Heart (tissue), 3 donors: Measurements from ENCODE around the genes HBP1 and SLC26A4.

DNA sequence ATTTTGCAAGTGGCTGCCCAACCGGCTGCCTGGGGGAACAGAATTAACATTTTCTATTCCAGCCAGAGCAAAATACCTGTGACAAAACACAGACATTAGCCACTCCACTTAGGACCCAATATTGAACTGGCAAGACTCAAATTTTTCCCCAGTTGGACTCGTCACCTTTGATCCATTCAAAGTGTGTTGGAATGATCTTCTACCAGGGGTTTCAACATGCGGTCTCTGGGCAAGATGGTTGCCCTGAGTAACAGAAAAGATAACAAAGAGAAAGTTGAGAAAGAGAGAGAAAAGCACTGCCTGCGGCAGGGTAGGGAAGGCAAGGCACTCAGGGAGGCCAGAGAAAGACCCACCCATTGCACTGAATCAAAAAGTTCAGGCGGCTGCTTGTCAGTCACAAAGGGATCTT lies 174.9 kb upstream of the NAMPT start:
- RAMPAGE, long total RNA, 2 experiments, result no peak in any of the 2 experiments

- RAMPAGE, long total RNA, 2 experiments, result no peak in any of the 2 experiments
Measured at GRCh38 chr7:106530080-106530596, 130.8 kb downstream of the CCDC71L start.

GRCh38 chr7:106978321-106978942 lies 66.1 kb upstream of the PRKAR2B start:
- RAMPAGE, long total RNA, 2 experiments, result no peak in any of the 2 experiments

DNA sequence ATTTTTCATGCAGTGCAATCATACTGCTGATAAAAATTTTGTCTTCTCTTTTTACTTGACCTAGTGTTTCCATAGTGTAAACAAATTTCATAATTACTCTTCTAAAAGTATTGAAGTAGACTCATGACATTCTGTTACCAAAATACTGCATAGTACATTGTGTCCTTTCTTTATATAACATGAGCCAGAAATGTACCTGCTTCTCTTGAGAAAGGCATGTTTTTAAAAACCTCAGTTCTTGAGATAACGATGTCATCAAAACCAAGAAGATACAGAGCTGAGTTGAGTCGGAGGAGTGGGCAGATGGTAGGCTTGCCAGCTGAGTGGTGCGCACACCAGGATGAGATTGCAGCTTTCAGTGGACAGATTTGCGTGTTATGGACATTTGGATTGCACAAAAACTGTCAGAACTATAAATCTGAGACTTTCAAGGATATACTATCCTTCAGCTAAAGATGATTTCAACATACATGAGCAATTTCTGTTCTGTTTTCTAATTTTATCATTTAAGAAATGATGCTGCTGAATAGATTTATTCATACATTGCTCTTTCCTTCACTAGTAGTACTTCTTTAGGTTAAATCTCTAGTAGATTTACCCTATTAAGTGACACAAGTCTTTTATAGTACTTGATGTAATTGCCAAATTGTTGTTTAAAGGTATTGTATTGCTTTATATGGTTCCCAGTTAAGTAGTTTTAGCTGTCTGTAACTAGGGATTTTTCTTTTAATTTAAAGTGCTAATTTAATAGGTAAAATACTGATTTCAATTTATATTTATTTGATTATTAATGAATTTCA lies 25.0 kb downstream of the PRKAR2B start:
- RAMPAGE, long total RNA, 2 experiments, result no peak in any of the 2 experiments

GRCh38 chr7:107168857-107169628 lies at the start of gene HBP1:
HBP1 (plus strand) TSS chr7:107169003.
- RAMPAGE, long total RNA, 2 experiments, result start-site peak on the plus strand in 1 of 2 experiments, at chr7:107168983-107169005 at its widest, 2,019 reads per replicate

DNA sequence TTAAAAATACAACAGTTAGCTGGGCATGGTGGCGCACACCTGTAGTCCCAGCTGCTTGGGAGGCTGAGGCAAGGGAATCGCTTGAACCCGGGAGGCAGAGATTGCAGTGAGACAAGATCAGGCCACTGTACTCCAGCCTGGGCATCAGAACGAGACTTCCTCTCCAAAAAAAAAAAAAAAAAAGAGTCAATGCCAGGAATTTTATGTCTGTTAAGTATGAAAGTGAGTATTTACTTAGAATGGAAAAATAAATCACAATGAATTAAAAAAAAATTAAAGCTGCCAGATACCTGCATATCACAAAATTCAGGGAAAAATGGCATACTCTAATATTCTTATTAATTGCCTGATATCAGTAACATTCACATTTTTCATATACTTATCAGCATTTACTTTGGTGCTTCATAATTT lies 2.9 kb downstream of the HBP1 start:
- RAMPAGE, long total RNA, 2 experiments, result no peak in any of the 2 experiments

GRCh38 chr7:107172107-107172885 lies 3.5 kb downstream of the HBP1 start:
- RAMPAGE, long total RNA, 2 experiments, result no peak in any of the 2 experiments

DNA sequence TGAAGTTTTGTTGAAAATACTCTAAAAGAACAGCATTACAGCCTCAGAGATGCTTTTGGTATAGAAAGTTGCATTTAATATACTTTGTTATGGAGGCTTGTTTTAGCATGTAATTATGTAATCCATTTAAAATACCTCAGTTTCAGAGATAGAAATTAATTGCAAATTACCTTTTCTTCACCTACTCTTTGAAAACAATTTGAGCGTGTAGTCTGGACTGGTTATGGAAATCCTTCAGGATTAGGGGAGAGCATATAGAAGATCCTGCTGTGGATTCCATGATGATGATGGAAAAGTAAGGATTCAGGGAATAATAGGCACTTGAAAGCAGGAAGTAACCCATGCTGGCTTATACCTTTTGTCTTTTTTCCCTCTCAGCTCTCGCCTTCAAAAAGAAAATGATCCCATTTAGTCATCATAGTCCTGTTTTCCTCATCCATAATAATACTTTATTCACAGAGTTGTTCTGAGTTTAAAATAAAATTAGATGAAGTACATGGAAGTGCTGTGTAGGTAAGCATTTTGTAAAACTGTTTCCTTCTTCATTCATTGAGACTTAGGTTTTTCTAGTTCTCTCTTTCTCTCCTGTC lies 4.4 kb downstream of the HBP1 start:
- RAMPAGE, long total RNA, 2 experiments, result no peak in any of the 2 experiments

DNA sequence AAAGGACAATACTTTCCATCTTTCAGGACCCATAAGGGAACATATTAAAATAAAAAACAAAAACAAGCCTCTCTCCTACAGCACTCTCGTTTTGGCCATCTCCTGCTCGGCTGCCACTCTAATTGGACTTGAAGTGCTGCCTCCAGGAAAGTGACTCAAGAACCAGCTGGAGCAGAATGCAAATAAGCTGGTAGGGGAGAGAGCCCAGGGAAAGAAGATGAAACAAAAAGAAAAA lies 65.6 kb downstream of the HBP1 start:
- RAMPAGE, long total RNA, 2 experiments, result no peak in any of the 2 experiments

GRCh38 chr7:107475894-107476196 lies 6.0 kb downstream of the GPR22 start:
- RAMPAGE, long total RNA, 2 experiments, result no peak in any of the 2 experiments

- RAMPAGE, long total RNA, 2 experiments, result no peak in any of the 2 experiments
Measured at GRCh38 chr7:107479389-107479758, 9.5 kb downstream of the GPR22 start.

DNA sequence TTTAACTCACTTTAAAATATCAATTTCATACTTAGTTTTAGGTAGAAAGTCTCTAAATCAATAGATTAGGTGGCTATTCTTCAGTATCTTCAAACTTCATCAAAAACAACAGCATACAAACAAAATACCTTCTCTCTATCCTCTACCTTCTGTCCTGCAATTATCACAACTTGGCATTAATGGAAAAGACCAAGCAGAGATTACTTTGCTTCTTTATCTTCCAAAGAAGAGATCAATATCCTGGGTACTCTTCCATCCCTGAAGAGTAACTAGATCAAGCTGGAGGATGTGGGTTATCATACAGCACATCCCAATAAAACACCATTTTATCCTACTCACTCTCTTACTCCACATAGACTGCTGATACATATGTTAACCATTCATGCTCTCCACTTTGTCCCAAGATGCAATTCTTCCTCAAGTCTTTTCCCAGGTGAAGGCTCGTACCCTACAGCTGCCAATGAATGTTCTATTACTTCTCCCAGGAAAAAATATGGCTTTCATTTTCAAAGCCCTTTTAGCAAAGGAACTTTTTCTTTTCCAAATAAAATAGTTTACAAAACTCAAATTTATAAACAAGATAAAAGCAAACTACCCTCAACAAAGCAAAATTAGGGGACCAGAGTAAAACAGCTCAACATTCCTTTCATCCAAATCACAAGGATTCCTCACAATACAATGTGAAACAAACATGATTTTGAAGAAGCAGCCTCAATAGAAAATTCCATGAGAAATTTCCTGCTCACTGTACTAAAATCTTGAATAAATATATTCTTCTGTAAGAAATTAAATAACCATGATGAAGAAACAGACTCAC lies 21.4 kb downstream of the GPR22 start:
- RAMPAGE, long total RNA, 2 experiments, result no peak in any of the 2 experiments

DNA sequence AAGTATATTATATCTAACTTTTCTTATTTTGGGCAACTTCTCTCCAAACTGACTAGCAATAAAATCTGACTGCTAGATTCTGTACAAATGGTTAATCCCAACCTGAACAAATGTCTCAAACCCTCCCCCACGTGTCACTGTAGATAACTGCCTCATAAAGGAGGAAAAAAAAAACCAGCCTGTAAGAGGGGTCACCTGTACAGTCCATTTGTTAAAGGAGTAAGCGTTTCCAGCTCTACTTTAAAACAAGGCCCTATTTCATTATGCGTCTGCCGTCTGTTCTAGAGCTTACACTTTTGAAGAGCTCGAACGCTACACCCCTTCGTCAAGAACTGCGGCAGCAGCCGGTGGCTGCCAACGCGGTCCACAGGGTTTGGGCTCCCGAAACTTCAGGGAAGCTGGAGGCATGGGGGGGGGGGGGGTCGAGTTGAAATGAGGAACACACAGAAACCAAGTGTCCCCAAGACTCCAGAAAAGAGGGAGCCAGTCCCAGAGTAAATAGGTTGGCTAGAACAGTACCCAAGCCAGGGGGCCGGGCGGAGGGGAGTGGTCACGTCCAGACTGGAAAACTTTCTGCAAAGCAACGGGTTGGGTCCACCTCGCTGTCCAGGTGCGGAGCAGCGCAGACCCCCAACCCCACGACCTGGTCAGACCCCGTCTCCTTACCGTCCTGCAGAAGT lies 443 bp downstream of the COG5 start:
- RAMPAGE, long total RNA, 2 experiments, result no peak in any of the 2 experiments

GRCh38 chr7:107596851-107597430 lies 16.9 kb downstream of the BCAP29 start:
- RAMPAGE, long total RNA, 2 experiments, result no peak in any of the 2 experiments

DNA sequence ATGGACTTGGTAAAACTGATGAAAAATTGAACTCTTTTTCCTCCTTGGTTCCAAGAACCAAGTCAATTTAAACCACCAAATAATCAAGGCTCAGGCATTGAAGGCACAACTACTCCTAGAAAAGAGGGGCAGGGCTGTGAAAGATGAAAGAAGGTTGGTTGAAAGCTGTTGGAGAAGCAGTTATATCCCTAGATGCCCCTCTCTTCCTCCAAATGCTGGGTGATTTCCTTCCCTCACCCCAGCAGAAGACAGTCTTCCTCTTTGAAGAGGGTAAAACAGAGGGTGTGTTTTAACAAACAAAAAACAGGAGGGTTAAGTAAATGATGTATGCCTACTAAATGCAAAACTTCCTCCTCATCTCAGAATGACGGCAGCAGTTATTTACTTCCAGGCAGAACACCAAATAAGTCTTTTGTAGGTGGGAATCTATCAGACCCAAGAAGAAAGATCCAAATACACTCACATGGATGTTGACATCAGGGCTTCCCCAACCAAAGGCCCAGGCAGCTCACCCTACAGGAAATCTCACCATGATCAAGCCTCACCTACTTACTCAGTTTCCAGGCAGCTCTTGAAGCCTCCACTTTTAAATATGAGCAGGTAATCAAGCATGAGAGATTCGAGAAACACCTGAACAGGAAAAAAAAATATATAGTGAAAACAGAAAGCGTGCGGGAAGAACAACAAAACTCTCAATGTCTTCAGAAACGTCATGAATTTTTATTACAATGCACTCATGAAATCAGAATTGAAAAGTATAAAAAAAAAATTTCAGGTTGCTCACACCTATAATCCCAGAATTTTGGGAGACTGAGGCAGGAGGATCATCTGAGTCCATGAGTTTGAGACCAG lies 27.1 kb upstream of the SLC26A4 start:
- RAMPAGE, long total RNA, 2 experiments, result no peak in any of the 2 experiments

DNA sequence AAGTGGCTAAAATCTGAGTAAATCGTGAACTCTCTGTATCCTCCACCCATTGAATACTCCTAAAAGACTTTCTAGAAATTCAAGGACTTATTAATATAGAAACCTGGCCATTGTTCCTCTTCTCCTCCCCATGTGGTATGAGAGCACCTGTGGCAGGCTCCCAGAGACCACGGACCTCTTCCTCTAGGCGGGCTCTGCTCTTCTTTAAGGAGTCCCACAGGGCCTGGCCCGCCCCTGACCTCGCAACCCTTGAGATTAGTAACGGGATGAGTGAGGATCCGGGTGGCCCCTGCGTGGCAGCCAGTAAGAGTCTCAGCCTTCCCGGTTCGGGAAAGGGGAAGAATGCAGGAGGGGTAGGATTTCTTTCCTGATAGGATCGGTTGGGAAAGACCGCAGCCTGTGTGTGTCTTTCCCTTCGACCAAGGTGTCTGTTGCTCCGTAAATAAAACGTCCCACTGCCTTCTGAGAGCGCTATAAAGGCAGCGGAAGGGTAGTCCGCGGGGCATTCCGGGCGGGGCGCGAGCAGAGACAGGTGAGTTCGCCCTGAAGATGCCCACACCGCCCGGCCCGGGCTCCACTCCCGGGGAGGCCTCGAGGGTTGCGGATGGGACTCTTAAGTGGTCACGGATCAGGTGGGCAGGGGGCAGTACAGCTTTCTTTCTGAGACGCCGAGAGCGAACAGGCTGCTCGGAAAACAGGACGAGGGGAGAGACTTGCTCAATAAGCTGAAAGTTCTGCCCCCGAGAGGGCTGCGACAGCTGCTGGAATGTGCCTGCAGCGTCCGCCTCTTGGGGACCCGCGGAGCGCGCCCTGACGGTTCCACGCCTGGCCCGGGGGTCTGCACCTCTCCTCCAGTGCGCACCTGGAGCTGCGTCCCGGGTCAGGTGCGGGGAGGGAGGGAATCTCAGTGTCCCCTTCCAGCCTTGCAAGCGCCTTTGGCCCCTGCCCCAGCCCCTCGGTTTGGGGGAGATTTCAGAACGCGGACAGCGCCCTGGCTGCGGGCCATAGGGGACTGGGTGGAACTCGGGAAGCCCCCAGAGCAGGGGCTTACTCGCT lies at the start of gene SLC26A4:
Gene SLC26A4 (plus strand): TSS at position 505 of the 1,056 bp plus-strand sequence.
- RAMPAGE, long total RNA, 2 experiments, result no peak in any of the 2 experiments

- RAMPAGE, long total RNA, 2 experiments, result no peak in any of the 2 experiments
Measured at GRCh38 chr7:107880343-107880791, 10.6 kb upstream of the DLD start.

- RAMPAGE, long total RNA, 2 experiments, result no peak in any of the 2 experiments
Measured at GRCh38 chr7:107925649-107926587, 34.9 kb downstream of the DLD start.

DNA sequence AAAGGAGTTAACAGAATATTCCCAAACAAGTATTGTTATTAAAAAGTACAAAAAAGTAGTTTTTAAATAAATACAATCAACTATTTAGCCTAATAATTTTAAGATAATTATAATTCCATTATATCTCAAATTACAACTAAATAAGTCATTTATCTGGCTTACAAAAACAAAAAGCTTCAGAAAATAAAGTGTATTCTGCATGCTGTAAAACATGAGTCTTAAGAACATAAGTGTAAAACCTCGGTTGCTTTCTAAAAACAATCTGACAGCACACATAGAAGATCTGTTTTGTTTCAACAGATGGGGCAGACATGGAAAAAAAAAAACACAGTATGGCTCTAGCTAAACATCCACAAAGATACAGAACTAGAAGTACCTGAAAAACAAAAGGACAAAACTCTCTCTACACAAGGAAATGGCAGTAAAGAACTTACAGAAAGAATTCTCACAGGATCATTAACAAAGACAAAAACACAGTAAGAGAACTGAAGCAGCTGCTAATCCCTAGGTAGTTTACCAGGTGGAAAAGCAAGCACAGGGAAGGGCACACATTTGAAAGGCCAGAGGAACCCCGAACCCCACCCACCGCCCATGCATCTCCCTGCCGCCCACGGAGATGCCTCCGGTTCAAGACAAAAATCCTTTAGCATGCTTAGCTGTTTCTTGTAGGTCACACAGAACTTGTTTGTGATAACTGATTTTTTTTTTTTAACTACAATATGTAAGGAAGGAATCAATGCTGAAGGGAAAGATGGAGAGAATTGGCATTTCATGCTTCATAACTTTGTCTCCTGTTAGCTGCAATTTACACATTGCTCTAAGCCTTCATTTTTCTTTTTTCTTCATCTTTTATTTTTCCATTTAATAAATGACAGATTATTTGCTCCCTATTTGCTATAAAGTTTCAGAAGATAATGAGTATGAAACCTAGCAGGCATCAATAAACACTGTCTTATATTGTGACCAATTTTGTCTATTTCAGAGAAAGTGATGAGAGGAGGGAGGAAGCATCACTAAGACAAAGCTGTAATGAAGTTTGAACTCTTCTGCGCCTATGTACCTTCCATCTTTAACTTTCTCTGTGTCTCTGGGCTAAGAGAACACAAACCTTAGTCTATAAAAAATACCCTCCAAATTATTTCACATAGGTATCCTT lies 42.7 kb downstream of the DLD start:
- RAMPAGE, long total RNA, 2 experiments, result no peak in any of the 2 experiments

DNA sequence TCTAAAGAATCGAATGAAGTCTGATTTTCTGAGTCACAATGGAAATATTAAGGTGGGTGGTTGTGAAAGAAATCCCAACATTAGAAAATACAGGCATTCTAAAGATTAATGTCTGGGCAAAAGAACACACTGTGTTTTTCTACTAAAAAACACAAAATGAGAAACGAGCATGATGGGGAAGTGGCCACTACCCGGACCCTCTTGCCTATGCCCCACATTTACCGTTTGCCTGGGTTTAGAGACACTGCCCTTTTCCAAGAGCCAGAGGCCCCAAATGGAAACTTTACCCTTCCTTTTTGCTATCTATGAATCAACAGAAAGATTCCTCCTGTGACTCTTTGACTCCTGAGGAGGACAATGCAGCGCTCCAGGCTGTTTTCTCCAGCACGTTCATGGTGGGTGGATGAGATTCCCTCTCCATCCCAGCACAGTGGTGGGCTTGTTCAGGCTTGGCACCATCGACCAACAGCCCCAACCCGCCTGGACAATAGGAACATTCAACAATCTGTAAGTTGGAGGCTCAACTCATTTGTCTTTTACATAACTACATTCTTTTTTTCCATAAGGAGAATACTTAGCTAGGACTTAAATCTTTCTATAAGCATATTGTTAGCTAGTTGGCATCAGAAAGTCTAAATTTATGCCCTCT lies 55.8 kb downstream of the DLD start:
- RAMPAGE, long total RNA, 2 experiments, result no peak in any of the 2 experiments